ENCODE data around the genes KIRREL3, KCNJ1 and NFRKB.

DNA sequence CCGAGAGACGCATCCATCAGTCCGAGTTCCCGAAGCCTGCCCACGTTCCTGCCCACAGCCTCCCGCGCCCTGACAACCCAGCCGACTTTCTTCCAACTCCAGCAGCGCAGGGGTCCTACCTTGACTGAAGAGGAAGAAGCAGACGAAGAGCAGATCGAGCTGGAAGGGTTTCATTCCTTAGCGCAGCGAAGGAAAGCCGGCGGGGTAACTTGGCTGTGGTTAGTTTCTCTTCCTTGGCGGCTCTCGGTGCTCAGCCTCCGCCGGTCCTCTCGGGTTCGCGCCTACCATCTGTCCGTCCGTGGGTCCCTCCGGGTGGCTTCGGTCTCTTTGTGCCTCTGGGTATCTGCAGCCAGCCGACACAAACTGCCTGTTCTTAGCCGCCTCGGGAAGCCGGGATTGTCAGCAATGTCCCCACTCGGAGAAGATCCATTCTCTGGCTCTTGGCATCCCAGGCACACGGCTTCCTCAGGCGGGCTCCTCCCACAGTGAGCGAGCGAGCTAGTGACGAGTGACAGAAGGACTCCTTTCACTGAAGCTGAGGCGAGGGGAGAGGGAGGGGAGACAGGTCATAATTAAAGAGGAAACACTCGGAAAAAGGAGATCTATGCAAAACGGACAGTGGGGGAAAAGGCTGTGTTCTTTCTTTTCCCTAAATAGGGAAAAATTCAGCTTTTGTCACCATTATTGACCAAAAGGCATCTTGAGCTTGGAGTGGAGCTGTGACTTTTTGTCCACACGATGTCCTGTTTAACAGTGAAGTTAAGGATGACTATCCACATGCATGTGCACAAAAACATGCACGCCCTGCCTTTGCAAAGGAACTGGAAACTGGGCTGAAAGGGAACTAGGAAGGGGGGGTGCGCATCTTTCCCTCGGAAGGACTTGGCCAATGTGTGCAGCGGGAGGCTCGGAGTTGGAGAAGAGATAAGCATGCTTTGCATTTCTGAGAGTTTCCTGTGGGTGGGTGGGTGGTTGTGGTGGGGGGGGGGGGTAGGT lies at the start of gene KIRREL3:
TSS of gene KIRREL3 (minus strand) at position 435 of the 996 bp plus-strand sequence.
- PRO-cap = no peak

DNA sequence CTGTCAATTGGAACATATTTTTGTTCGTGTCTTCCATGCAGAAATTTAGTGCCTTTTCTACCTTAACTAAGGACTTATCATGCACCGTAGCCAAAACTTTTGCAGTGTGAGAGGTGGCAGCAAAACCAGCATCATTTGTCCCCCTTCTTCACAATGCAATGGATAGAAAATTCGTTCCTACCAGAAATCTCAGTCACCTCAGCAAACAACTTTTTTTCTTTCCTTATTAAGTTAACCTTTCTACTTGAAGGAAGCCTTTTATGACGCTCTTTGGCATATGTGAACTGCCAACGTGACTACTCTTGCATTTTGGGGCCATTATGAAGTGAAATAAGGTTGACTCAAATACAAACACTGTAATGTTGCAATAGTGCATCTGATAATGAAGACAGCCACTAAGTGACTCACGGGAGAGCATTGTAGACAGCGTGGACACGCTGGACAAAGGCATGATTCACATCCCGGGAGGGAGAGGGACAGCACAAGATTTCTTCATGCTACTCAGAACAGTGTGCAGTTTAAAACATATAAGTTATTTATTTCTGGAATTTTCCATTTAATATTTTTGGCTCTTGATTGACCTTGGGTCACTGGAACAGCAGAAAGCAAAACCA lies 560.8 kb downstream of the ETS1 start:
- PRO-cap = no peak

DNA sequence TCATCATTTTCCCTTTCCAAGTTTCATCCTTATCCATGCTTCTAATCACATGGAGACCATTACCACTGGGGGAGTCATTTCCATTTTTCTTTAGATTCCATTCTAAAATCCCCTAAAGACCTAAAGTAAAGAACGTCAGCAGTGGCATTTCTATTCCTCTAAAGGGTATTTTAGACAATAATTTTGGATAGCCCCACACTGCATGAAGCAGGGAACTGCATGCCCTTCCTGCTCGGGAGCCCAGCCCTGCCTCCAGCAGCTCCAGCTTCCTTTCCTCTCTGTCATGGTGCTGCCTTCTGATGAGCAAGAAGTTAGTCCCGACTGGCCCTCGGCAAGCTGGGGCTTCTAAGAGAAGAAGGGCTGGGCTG lies 296.5 kb downstream of the ETS1 start:
- PRO-cap = no peak

DNA sequence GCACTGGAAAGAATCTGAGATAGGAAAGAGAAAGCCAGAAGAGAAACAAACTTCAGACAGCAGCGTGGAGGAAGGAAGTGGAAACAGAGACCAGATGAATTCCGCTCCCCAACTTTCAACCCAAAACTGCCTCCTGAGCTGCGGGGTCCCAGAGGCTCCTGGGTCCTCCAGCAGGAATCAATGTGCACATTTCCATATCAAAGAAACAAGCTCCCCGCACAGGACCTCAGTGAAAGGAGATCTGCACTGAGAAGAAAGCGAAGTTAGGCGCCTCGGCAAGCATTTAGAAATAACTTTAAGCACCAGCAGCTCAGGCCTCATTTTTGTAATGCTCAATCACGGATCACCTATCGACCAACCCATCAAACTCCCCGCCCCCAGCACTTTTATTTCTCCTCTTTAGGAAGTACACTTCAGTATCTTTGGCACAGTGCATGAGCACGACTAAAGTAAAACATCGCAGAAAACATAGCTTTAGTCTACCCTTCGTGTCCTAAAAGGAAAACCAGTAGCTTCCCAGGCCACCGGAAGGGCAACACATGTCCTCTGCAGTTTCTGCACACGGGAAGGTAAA lies 245.5 kb downstream of the ETS1 start:
- PRO-cap = no peak

DNA sequence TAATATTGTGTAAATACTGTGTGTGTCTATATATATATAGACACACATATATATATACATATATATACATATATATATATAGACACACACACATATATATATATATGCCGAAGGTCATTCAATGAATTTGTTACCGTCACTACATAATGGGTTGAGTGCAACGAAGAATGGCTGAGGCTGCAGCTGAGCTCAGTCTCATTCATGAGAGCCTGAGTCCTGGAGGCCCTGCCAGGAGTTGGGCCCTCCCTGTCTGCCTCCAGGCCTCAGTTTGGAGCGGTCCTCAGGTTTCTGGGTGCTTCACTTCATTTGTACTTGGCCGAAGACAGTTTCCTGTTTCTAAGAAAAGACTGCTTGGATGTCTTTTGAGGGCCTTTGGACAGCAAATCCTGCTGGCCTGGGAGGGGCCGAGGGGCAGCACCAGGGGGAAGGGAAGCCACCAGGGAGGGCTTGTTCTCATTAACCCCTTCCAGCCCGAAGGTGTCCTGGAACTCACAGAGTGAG lies 163.2 kb downstream of the ETS1 start:
- PRO-cap = unidirectional peak, minus-strand start at position 270 of the sequence

GRCh38 chr11:128499524-128500177 lies 87.7 kb downstream of the ETS1 start:
- PRO-cap = no peak

- PRO-cap = no peak
These were observed 77.3 kb downstream of the ETS1 start for GRCh38 chr11:128509870-128510564.

GRCh38 chr11:128518386-128519050 lies 68.8 kb downstream of the ETS1 start:
- PRO-cap = no peak

- PRO-cap = unidirectional peak, plus-strand start at chr11:128521479; unidirectional peak, plus-strand start at chr11:128521508
These were observed 66.3 kb downstream of the ETS1 start for GRCh38 chr11:128520821-128521628.

- PRO-cap = bidirectional peak, plus-strand start at chr11:128549032, minus-strand start at chr11:128548726
These were observed 38.8 kb downstream of the ETS1 start for GRCh38 chr11:128548285-128549238.

DNA sequence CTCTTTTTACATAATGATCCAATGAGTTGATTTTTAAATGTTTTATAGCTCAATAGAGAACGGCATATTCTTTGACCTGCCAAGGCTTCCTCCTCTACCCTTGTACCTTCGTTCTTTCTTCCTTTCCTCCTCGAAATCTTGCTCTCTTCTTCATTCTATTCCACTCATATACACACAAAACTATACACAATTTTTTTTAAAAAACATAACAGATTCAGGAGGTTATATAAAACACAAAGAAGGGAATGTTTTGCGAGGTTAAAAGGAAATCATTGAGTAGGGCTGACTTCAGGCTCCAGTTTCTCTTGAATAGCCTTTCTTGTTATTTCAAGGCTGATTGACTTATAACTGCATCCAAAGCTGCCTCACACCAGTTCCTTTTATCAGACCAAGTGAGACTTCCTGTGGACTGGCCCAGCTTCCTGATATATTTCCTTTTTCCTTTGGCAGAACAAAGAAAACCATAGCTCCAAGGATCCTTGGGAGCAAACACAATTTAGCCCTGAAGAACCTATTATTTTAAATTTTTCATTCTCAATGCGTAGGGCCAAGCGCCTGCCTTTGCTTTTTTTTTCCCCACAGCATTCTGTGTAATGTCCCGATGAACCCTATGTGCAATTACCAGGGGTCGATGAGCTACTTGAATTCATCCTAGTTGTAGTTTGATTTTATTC lies 11.6 kb downstream of the FLI1 start:
- PRO-cap = no peak

DNA sequence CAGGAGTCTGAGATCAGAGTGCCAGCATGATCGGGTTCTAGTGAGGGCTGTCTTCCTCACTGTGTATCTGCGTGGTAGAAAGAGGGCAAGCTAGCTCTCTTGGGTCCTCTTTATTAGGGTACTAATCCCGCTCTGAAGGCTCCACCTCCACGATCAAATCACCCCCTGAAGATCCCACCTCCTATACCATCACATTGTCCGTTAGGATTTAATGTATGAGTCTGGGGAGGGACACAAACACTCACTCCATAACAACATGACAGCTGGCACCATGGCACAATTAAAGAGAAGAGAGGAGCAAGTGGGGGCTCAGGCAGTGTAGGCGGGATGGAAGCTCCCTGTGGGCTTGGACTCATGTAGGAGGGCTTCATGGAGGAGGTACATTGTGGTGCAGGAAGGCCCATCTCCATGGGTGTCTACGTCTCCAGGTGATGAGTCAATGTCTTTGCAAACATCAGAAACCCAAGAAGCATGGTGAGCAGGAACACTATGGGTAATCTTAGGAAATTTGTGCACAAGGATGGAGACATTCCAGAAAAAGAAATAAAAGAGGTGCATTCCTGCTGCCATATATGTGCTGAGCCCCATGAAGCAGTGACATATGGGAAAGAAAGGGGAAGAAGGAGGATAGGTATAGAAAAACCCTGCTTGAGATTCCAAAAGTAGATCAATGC lies 29.2 kb downstream of the FLI1 start:
- PRO-cap = no peak

GRCh38 chr11:128867162-128867442 lies at the start of gene KCNJ1:
TSS of gene KCNJ1 (minus strand) at chr11:128867296.
- PRO-cap = no peak

DNA sequence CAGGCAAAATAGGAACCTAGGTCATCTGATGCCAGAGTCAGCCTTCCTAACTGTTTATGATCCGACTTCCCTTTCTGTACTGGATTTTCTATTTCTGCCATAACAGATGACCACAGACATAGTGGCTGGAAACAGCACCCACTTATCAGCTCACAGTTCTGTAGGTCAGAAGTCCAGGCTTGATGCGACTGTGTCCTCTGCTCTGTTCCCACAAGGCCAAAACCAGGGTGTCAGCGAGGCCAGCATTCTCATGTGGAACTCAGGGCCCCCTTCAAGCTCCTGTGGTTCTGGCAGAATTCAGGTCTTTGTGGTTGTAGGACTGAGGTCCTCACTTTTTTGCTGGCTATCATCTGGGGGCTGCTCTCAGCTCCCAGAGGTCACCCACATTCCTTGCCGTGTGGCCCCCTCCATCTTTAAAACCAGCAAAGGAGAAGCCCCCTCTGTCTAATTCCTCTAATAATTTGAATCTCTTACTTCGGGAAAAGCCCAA lies 15.1 kb downstream of the KCNJ5 start:
- PRO-cap = no peak

DNA sequence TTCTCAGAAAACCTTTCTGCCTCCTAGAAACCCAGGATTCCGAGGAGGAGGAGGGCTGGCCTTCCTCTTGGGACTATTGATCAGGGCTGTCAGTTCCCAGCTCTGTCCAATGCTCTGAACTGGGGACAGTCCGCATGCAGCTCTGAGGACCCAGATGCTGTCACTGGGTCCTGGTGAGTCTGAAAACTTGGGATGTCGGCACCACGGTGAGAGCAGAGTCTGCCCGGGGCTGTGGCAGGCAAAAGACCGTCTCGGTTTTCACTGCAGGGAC lies 5.3 kb downstream of the TP53AIP1 start:
- PRO-cap = no peak

DNA sequence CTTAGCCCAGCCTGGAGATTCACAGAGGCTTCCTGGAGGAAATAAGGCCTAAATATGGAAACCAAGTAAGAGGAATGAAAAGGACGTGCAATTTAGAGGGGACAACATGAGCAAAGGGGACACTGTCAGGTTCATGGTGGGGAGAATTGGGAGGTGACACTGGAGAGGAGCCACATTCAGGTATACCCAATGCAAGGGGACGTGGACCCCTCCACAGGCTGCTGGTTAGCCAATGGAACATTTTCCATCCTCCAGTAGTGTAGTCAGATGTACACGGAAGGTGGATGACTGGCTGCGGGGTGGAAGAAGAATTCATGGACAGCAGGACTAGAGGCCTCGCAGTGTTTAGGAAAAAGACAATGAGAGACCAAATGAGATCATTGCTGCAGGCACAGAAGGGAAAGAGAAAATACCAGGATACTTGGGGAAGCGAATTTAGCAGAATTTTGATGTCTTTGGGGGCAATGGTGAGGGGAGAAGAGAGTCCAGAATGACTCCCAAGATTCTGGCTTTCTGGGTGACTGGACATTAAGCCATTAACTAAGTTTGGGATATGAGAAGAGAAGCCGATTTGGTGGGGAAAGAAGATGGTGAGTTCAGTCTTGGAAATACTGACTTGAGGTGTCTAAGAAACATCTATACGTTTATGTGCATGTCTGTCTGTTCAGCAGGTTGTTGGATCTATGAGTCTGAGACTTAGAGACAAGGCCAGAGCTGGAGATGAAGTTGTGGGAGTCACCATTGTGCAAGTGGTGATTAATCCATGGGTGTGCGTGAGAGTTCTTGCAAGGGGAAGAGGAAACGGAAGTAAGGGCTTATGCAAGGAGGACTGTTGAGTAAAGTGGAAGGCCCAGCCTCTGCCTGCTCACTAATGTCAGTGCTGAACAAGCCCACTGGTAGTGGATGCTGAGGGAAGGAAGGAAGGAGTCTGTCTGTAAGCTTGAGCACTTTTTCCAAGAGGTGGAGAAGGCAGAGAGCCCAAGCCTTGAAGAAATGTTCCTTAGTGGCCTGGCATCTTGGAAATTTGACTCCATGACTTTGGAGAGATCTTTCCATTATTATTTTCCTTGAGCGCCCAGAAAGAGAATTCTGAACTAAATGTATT lies 9.5 kb downstream of the TMEM45B start:
- PRO-cap = no peak

DNA sequence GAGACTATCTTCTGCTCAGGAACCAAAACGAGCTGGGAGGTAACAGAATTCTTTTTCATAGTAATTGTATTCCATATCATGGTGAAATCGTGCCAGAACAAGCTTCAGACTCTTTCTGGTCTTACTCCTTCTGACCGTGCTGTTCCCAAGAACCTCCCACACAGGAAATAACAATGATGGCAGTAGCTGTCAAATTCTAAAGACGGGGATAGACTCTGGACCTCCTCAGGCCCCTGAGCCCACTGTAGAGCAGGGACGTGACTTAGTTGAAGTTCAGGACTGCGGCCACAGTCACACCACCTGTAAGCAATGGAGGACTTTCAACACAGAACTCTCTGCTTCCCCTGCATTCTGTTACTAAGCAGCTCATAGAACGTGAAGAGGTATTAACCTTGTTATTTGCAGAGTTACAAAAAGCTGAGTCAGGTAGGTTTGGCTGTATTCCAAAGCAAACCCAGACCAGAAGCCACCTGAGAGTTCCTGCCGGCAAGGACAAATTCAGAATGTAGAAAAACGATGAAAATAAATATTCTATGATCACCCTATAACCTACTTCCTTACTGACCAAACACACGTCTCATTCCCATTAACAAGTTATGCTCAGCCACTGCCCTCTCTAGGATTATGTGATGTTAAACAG lies 12.7 kb downstream of the TMEM45B start:
- PRO-cap = no peak

- PRO-cap = bidirectional peak, plus-strand start at chr11:129895698, minus-strand start at chr11:129895549
These were observed at the start of gene NFRKB for GRCh38 chr11:129895228-129896438. TSS of gene NFRKB (minus strand) at chr11:129895578.

DNA sequence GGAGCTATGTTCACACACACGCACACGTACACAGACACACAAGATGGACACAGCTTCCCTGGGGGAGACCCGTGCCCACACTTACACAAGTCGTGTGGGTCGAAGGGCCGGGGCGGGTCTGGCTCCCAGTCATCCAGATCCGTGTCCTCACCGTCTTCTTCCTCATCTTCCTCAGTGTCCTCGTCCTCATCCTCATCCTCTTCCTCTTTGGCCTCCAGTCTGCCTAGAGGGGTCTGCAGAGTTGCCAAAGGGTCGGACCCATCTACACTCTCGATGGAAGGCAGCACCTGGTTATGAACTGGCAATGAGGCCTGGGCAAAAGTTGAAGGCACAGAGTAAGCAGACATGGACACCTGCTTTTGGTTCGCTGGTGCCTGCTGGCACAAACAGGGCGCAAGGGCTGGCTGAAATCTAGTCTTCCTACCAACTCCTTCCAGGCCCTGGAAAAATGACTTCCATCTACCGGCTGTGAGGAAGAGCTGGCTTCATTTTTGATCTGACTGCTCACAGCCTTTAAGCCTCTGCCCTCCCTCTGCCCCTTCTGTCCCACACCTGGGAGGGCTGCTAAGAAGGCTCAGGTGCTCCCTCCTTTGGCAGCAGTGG lies 51.8 kb upstream of the NFRKB start:
- PRO-cap = no peak

GRCh38 chr11:130163244-130164240 lies 4.0 kb downstream of the ST14 start:
- PRO-cap = no peak